Bronchial lymph node (tissue), 1 donor: Measurements from ENCODE around the genes MYO16 and IRS2.

DNA sequence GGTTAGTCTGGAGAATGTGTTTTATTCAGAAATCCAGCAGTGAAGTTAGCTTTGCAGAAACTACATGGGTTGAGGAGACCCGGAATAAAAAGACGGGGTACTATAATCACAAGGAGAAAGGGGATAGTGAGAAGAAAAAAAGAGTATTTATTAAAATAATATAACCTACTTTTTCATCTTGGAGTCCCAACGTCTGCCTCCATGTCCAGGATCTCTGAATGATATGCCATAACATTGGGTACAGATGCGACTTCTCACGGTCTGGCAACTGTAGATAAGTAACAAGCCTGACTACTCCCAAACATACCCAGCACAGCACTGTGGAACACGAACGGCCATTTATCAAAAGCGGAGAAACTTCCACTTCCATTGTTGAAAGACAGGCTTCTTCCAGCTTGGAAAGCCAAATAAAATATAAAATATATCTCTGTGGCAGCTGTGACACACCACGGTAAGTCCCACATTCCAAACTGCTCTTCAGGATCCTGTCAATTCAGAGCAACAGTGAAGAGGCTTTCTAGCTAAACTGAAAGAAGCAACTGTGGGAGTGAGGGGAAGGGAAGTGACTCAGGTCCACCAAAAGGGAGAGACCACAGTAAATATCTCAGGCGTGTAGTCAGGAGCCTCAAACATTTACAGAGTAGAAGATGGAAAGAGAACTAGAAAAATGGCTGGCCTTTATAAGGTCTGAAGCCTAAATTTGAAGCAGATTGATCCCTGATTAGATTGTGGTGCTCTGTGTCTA is 16.3 kb upstream of the NALF1 start:
- PRO-cap = no peak

- PRO-cap = no peak
Measured at GRCh38 chr13:108001001-108001370, 133.7 kb upstream of the NALF1 start.

GRCh38 chr13:108120090-108120919 is 95.0 kb downstream of the LIG4 start:
- PRO-cap = no peak

DNA sequence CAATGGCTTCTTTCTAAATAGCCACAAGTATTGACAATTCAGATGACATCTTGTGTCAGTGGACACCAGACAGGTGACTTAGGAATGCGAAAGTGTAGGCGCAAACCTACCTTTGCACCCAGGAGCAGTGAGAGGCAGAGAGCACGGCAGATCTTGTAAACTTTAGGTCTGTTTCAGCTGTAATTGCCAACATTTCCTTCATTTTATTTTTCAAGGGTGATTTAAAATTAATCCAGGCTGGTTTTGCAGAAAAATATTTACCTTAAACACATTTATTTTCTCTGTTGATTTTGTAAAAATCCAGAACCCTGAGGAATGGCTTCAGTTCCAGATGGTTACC is 34.8 kb downstream of the TNFSF13B start:
- PRO-cap = no peak

GRCh38 chr13:108629278-108629821 is at the start of gene MYO16:
Gene MYO16, plus strand, starts transcription at chr13:108629611.
- PRO-cap = no peak

GRCh38 chr13:108915483-108916180 is 286.2 kb downstream of the MYO16 start:
- PRO-cap = bidirectional peak, plus-strand start at chr13:108915901, minus-strand start at chr13:108915776

DNA sequence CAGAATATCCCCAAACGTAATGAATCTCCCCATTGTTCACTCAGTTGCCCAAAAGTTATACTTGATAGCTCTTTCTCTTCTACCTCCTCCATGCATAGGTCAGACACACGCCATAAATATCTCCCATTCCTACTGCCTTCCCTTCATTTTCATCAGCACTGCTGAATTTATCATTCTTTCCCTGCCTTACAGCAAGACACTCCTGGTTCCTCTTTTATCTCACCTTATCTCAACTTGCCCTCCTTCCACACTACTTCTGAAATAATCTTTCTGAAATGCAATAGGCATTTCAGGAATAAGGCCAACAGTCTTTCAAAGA is 333.9 kb downstream of the MYO16 start:
- PRO-cap = unidirectional peak, minus-strand start at position 216 of the sequence

- PRO-cap = no peak
Measured at GRCh38 chr13:109264255-109264839, 522.0 kb downstream of the IRS2 start.

- PRO-cap = no peak
Measured at GRCh38 chr13:109395195-109395913, 391.0 kb downstream of the IRS2 start.

DNA sequence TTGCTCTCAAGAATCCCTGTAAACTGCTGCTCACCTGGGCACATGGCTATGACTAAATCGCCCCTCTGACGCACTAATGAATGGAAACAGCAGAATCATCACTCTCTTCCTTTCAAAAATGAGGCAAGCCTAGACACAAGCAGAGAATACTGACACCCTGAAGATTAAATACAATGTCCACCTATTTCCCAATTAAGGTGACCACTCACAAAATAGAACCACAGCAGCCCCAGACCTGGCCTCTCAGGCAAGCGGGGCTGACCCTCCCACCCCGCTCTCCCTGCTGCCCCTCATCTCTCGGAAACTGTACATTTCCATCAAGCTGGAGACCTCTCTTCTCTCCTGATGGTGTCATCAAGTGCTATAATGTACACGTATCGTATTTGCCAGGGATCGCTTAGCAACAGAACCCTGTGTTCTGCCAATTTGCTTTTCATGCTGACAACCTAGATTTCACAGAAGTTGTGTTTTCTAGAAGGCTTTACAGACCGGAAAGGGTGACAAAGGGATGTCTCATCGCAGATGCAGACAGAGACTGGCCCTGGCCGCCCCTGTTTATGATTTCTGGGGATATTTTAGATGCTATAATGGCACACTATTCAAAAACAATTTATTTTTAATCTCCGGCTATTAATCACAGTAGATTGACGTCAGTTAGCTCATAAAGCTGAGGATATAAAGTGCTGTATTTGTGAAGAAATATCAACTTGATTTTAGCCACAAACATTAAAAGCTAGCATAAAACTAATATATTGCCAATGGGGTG is 291.6 kb downstream of the IRS2 start:
- PRO-cap = no peak

GRCh38 chr13:109760395-109761059 is 25.9 kb downstream of the IRS2 start:
- PRO-cap = no peak

- PRO-cap = no peak
Measured at GRCh38 chr13:109764881-109765482, 21.4 kb downstream of the IRS2 start.

- PRO-cap = bidirectional peak, plus-strand start at chr13:109785985, minus-strand start at chr13:109785816
Measured at GRCh38 chr13:109785438-109786419, 654 bp downstream of the IRS2 start.

- PRO-cap = bidirectional peak, plus-strand start at chr13:109786868, minus-strand start at chr13:109786576
Measured at GRCh38 chr13:109786420-109786718, at the start of gene IRS2. Gene IRS2, minus strand, starts transcription at chr13:109786583.

DNA sequence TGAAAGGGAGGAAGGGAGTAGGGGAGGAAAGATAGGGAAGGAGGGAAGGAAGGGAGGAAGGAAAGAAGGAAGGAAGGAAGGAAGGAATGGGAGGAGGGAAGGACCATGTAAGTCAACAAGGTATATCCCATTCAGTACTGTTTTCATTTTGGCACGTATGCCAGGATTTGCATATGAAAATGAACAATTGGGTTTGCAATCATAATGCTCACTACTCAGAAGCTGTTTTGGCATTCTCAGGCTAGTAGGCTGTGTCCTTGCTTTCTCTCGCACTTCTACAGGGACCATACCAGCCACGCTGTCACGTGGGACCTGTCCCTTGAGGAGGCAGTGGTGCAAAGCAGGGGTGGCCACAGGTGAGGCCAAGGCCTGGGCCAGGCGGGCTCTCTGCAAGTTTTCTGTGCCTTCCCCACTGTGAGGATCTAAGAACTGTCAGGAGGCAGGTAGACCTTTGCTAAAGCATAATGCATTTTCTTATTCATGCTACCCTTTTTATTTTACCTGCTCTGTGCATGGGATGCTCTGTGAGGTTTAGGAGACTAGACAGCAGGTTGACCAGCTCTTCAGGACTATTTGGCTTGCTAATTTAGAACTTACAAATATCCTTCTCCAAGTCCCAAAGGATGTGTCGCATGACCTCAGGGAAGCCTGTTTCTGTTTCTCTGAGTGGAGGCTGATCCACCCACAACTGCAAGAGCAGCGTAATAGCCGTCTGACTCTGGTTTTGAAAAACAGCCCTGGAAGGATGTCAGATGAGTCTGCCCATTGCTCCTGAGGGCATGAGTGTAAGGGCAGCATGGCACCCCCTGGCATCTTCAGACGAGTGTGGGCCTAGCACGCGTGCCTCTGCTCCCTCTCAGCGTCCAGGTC is 89.4 kb upstream of the IRS2 start:
- PRO-cap = no peak

DNA sequence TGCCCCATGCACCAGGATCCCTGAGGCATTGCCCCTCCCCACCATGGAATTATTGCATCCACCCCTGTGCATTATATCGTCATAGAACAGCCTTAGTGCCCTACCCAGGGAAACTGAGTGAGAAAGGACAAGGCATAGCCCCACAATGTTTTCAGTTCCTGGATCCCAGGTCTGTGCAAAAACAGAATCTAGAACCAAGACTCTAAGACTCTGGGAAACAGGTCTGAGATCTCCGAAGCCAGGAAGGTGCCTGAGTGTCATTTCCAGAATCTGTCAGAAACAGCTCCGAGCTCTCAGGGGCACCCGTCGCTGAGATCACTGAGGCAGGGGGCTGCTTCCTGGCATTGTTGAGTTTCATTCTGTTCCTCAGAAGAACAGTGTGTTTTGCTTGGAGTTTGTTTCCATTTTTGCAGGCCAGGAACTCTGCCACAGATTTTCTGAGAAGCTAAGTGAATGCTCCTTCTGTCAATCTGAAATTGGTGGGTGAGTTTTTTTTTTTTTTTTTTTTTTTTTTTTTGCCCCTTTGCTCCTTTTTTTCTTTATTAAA is 237.3 kb upstream of the IRS2 start:
- PRO-cap = no peak

DNA sequence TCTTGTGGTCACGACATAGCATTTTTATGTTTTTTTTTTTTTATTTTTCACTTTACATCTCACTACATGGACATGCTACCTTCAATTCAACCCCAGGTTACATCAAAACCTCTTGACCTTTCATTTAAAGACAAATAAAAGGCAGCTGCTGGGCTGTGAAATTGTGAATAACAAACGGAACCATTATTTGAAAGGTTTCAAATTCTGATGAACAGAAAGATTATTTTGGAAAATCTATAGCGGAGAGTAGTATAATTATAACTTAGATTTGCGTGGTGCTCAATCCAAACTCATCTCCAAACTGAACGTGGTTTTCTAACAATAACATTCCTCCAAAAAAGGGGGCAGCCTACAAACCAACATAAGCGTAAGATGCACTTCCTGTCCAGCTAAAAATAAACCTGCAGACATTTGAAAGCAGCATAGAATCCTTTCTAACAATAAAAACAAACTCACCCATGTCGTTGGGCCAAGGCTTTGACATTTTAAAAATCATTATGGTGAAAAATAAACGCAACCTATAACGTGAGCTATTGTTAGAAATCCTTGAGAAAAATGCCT is 178.5 kb downstream of the COL4A1 start:
- PRO-cap = unidirectional peak, minus-strand start at position 303 of the sequence

DNA sequence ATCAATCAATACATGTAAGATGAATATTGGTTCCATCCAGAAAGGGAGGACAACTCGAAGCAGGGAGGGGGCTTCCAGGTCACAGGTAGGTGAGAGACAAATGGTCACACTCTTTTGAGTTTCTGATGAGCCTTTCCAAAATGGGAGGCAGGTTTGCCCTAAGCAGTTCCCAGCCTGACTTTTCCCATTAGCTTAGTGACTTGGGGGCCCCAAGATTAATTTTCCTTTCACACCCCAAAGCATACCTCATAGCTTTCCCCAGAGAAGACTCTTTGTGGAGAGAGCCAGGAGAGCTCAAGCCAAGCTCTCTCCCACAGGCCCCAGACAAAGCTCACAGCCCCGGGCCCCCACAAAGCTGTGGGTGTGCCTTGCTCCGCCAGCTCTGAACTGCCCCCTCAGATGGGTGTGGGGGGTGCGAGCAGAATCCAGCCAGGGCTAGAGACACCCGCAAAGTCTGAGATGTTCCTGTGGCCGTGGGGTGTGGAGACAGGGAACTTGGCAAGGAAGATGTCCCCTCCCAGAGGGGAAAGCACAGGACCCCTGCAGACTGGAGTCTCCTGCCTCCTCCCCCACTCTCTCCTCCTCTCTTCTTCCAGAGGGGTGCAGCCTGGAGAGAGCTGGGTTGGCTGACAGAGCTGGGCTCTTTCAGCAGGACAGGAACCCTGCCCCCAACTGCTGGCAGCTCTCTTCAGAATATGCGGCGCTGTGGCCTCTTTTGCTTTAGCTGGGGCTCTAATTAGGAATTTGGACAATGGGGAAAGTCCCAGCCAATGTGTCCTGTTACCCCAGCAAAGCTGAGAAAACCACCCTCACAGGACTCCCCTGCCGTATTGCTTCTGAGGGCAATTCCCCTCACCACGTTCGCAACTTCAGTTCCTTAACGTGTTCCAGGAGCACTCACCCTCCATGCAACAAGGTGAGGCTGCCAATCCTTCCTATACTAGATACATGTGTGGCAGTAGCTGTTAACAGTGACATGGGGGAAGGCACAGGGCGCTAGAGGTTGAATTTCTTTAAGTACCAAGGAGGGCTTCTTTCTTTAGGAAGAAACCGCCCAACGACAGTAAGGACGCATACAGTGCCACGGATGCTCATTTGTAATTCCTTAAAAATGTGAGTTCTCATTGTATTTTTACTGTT is 170.1 kb downstream of the COL4A1 start:
- PRO-cap = no peak

DNA sequence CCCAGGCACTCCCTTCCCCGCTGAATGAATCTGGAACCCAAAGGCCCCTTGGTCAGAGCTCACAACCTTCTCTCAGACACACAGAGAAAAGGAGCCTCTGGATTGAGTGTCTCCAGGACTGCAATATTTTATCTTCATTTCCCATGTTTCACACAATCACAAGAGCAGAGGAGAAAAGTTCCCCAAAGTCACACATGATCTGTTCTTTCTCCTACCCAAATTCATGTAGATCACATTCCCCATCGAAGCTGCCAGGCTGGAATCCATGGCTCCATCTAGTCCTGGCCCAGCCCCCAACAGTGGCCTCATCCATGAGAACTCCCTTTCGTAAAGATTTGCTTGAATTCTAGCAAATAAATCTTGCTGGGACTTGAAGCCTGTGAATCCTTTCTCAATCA is 109.6 kb downstream of the COL4A1 start:
- PRO-cap = no peak

GRCh38 chr13:110233099-110233908 is 73.7 kb downstream of the COL4A1 start:
- PRO-cap = bidirectional peak, plus-strand start at chr13:110233550, minus-strand start at chr13:110233520